Glomerular endothelial cell (primary cell): ENCODE measurements around a stretch of chr6.

GRCh38 chr6:32148465-32149007, 3.2 kb downstream of the PRRT1 start:
- RAMPAGE, long total RNA, result no peak

- RAMPAGE, long total RNA, result no peak
Measured at GRCh38 chr6:32167640-32168553, 3.5 kb downstream of the EGFL8 start.

DNA sequence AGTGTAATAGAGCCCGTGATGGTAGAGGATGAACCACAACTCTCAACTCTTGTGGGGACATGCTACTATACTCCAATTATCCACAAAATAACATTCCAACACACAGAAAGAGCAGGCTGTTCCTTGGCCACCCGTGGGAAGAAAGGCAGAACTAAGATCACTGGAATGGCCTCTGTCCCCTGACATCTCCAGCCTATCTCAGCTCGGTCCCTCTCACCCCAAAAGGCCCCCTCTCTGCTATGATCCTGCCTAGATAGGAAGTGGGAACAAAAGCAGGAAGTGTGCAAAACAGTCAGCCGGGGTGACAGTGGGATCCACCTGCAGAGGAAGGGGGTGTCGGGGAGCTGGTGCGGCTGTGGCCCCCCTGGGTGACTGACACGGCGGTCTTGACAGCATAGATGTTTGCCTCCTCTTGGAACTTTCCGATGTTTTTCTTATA, 2.9 kb upstream of the AGER start:
- RAMPAGE, long total RNA, result no peak

- RAMPAGE, long total RNA, result no peak
Measured at GRCh38 chr6:32188197-32189067, 1.6 kb downstream of the PBX2 start.

DNA sequence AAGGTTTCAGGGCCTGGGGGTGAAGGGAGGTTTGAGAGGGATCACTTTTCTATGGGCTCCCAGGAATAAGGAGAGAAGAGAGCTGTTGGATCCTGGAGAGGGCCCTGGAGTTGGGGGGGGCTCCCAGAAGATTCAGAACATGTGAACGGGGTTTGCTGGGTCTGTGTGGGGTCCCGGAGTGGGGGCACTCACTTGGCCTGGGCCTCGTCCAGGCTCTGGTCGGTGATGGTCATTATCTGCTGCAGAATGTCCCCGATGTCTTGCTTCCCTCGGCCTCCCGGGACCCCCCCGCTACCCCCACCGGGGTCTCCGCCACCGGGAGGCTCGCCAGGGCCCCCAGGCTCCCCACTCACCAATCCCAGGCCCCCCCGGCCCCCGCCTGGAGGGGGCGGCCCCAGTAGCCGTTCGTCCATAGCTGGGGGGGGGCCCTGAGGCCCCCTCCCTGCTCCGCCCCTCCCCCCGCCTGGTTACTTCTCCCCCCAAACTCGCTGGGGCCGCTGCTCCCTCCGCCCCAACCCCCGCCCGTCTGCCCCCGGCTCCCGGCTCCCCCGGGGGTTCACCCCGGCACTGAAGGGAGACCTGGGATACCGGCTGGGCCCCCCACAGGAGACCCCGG, 391 bp downstream of the PBX2 start:
- RAMPAGE, long total RNA, result no peak

DNA sequence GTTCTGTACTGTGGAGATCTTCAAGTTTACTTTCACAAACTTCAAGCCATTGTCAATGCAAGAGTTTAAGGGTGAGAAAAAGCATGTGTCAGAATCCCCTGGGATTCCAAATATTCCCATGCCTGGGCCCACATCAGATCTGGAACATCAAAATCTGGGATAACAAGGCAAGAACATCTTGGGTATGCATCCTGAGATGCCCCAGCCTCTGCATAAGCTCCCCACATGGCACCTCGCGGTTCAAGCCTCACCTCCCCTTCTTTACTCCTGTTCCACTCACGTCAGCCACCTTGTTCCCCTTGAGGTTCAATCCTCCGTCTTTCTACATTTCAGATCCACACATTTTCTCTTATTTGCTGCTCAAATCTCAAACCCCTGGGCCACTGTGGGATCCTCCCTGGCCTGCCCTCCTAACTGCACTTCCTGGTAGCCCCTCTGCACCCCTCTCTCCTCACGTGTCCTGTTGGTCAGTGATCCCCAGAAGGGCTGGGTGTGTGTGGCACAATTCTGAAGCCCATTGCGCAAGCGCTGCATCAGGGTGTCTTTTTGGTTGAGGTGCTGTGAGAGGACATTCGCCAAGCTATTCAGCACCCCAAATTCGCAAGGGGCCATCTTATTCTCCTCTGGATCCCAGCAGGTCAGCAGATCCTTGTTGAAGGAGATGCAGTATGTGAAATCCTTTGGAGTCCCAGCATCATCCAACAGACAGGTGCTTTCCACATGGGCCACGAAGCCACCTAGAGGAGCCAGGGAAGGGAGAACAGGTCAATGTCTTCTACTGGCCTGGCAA, 2.4 kb downstream of the HLA-DMB start:
- RAMPAGE, long total RNA, result no peak

DNA sequence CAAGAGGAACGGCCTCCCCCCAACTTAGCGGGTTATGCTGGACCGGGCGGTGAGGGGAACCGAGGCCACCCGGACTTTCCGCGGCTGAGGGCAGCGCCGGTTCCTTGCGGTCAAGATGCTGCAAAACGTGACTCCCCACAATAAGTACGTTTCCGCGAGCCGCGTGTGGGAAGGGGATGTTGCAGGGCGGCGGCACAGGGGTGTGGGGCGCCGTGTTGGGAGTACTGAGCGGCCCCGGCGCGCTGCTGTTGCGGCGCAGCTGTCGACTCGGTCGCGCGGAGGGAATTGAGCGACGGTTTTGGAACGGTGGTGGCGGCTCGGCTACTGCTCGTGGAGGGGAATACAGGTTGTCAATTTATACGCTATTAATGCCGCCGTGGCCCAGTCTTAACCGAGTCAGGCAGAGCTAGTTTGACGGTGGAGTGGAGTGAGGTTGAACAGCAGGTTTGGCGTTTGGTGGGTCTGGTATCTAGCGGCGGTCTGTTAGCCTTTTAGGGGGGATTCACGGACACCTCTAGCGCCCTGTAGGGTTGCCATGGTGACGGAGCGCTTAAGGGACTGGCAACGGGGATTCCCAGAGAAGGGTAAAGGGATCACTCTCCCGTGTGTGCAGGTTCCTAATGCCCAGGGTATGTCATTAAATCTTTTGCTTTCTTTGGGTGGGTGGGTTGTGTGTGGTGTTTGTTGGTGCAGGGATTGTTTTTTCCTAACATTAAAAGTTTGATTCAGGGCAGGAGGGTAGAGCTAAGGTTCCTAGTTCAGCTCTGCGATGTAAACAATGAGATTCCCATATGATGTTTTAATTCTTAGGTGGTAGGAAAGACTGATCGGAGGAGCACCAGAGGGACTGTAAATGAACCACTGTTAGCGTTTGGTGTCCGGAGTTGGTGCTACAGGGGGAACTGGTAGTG, 4.6 kb downstream of the BRD2 start:
- RAMPAGE, long total RNA, result no peak

- RAMPAGE, long total RNA, result no peak
Measured at GRCh38 chr6:32982322-32983468, 14.3 kb downstream of the BRD2 start.

DNA sequence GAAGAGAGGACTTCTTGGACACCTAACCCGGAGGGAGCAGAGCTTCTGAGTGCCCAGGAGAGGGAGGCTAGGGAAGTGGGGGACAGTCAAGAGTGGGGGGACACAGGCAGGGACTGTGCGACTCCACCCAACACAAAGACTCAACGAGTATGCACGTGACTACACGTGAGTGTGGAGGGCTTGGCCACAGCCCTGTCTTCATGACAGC, 30.3 kb downstream of the COL11A2 start:
- RAMPAGE, long total RNA, result no peak

DNA sequence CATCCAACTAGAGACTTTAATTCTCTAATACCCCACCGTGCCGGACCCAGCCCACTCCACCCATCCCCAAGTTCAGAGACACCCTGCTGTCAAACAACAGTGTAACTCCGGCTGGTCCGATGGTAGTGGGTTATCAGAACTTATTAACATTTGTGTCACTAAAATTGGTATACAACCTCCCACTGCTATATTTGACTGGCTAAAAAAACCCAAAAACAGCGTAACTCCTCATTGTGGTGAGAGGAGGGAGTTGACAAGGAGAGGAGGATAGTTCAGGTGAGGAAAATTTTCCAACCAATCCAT, 1.0 kb downstream of the RXRB start:
- RAMPAGE, long total RNA, result no peak

DNA sequence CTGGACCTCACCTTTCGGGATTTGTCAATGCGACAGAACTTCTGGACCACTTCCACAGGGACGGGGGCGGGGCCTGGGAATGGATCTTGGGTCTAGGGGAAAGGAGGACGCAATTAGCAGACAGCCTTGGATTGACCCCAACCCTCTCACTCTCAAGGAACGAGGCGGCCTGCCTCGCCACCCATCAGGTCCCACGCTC, 537 bp downstream of the WDR46 start:
- RAMPAGE, long total RNA, result no peak

DNA sequence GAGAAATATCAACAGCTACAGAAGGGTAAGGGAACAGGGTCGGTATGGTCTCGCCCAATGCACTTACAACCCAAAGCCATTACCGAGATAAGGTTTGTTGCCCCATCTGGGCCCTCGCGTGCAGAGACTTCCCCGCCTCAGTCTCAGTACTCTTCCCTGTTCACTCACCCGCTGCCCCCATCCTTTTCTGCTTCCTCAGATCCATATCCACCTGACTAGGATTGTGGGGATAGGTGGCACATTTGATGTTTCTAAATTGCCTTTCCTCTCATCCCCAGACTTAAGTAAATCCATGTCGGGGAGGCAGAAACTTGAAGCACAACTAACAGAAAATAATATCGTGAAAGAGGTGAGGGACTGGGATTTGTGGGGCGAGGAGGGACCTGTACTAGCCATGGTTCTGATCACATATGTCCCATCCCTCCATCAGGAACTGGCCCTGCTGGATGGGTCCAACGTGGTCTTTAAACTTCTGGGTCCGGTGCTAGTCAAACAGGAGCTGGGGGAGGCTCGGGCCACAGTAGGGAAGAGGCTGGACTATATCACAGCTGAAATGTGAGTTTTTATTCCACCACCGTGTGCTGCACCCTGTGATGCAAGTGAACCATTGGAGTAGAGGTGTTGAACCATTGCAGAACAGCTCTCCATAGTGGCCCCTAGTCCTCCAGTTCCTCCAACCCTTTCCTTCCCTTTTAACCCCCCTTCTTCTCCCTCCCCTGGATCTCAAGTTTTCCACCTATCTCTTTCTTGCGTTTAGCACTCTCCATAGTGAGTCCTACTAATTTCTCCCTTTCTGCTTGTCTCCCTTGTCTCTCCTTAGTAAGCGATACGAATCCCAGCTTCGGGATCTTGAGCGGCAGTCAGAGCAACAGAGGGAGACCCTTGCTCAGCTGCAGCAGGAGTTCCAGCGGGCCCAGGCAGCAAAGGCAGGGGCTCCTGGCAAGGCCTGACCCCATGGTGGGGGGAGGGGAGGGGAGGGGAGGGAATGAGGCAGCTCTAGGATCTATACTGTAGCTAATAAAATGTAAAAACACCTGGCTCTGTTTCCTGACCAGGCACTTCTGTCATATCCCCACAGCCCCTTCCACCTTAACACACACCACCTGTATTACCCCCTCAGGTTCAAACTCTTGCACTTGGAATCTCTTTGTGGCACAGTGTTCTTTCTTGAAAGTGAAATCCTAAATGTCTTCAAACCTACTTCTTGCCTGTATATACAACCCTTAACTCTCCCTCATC, 914 bp downstream of the PFDN6 start:
- RAMPAGE, long total RNA, result no peak

DNA sequence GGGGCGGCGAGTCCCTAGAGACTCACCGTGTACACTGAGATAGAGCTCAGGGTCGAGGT, 381 bp downstream of the TAPBP start:
- RAMPAGE, long total RNA, result no peak

DNA sequence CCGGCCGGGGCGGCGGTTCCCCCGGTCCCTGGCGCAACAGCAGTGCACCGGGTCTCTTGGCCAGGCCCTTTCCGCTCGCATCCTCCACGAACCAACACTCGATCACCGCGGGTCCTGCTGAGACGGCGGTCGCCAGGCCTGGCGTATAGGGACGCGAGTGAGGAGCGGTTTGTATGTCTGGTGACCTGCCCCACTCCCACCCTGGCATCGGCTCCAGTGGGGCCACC, 238 bp downstream of the TAPBP start:
- RAMPAGE, long total RNA, result no peak

DNA sequence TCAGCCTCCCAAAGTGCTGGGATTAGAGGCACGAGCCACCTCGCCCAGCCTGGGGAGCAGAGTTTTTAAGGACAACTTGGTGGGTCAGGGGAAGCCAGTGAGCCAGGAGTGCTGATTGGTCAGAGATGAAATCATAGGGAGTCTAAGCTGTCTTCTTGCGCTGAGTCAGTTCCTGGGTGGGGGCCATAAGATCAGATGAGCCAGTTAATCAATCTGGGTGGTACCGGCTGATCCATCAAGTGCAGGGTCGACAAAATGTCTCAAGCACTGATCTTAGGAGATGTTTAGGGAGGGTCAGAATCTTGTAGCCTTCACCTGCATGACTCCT, 15.7 kb upstream of the KIFC1 start:
- RAMPAGE, long total RNA, result no peak

DNA sequence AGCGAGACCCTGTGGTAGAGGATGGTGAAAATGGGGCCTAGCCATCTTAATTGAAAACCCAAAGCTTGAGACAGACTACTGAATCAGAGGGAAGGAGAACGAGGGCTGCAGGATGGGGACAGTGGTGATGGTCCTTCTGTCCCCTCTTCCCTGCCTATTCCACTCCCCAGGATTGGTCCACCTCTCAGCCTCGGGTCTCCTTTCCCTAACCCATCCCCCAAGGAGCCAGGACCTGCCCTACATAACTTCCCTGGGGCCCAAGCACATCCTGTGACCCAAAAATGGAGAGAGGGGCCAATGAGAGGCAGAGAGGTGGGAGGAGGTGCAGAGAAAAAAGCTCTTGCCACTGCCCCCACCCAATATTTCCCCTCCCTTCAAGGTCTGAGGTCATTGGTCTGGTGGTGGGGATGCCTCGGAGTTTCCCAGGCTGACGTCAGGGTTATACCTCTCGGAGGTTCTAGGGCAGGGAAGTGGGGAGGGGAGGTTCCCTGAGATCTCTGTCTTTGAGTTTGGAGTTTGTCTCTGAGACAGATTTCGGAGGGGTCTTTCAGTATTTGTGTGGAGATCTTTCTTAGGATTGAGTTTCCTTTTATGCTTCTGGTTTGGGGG, 974 bp upstream of the CUTA start:
- RAMPAGE, long total RNA, result no peak

GRCh38 chr6:33488289-33488733, 33.9 kb downstream of the ZBTB9 start:
- RAMPAGE, long total RNA, result no peak

GRCh38 chr6:33634372-33635007, 13.4 kb downstream of the ITPR3 start:
- RAMPAGE, long total RNA, result no peak

DNA sequence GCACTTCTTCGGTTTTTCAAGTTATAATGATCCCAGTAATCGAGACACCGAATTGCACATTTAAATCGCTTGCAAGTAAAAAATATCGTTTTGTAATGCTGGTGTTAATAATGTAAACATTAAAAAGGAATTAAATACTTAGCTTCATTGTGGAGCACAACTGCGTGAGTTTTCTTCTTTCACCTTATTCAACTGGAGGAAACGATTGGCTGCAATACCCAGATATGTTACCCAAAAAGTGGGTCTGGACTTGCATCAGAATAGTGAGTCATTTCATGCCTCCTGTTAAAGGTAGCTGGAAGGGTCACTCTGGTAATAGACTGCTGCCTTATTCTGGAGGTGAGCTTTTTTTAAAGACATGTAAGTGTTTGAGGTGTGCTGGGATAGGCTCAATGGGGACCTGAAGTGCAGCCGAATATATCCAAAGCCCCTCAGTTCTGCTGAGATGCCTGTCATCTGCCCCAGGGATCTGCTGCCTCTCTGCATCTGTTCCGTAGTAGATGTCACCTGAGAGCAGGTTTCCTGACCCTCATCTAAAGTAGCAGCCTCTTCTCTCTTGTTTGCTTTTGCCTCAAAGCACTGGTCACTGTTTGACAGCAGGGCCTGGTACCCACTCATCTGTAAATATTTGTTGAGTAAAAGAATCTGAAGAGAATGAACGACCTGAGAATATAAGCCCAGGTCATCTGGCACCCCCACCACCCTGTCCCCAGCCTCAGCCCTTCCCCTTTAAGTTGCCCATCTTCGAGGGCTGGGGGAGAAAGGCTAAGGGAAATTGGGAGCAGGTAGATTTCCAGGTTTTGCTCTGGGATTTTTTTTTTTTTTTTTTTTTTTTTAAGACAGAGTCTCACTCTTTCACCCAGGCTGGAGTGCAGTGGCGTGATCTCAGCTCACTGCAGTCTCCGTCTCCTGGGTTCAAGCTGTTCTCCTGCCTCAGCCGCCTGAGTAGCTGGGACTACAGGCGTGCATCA, 5.6 kb upstream of the UQCC2 start:
- RAMPAGE, long total RNA, result no peak

GRCh38 chr6:33718839-33719244, 7.3 kb upstream of the UQCC2 start:
- RAMPAGE, long total RNA, result no peak